Foreskin keratinocyte (primary cell): ENCODE measurements around a stretch of chr13.

GRCh38 chr13:28657888-28658505 lies 933 bp upstream of the POMP start:
- RAMPAGE, total RNA = no peak

DNA sequence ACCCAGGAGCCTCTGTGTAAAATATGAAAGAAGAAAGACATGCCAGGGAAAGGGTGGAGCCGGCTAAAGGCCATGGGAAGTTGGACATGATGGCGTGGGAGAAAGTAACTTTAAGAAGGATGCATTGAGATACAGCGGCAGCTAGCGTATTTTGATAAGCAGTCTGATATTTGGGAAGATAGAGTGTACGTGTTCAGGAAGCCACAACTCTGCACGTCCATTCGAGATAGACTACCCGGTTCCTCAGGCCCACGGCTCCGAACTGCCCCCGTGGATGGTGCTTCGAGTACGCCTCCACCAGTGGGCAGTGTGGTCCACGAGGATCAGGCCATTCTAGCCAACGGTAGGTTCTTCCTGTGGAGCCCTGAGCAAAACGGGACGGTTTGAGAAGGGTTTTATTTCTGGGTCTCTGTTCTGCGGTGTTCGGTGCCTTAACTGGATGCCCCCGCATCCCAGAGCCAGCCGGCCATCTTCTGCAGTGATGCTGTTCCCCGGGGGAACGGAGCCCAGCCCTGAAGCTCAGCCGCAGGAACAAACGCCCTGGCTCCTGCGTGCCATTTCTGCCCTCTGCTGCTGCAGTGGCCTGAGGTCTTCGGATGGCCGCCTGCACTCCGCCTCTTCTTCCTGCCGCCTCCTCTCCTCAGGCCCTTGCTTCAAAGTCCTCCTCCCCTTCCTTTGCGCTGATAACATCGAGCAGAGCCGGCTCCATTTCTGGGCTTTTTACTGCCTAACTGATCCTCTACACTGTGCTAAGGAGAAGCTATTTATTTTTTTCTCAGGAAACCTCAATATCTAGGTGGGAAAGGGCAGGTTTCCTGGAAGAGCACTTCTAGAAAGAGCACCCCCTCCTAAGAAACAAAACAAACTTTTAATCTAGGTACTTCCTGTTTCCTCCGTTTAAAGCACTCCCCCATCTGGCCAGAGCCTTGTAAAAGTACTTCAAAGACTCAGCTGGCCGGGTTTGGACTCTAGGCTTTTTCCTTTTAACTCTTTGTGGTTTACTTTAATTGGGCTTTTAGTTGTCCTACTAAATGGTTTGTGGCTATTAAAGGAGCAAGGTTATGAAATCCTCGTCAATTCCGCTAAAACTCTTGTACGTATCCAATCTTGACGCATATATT lies 36.1 kb upstream of the SLC46A3 start:
- RAMPAGE, total RNA = no peak

- RAMPAGE, total RNA = no peak
Measured at GRCh38 chr13:29509633-29510670, 85.5 kb downstream of the SLC7A1 start.

DNA sequence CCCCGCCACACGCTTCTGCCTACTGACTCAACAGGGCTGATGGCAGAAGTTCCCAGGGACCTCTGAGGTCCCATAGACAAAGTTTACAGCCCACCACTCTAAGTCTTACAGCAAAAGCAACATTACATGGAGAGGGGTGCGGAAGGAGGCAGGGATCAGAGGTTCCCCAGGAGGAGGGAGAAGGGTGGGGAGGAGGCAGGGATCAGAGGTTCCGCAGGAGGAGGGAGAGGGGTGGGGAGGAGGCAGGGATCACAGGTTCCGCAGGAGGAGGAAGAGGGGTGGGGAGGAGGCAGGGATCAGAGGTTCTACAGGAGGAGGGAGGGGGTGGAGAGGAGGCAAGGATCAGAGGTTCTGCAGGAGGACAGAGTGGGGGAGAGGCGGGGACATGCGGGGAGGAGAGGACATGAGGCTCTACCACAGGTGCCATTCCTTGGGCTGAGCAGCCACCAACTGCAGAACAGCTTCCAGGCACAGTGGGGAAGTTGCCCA lies 52.0 kb downstream of the SLC7A1 start:
- RAMPAGE, total RNA = no peak

- RAMPAGE, total RNA = no peak
Measured at GRCh38 chr13:29846744-29847214, 3.6 kb downstream of the UBL3 start.

DNA sequence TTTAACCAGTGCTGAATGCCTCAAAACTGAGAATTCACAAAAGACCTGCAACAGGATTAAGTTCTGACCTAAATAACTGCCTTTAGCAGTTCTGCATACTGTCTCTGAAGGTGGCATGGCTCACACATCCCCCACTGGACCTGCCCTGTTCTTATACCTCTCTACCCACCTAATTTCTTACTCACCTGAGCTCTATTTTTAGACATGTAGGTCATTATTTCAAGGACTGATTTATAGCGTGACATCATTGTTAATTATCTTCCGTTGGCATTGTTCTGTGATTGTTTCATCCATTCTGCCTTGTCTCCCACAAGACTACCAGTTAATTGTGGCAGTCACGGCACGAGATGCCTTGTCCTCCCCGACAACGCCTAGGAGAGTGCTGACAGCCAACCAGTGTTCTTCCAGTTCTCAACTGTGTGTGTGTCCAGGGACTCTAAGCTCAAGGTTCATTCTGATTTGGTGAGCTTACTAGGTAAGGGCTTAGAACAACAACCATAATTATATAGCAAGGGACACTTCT lies 27.2 kb upstream of the UBL3 start:
- RAMPAGE, total RNA = no peak

GRCh38 chr13:30107236-30107845 lies 200.0 kb downstream of the KATNAL1 start:
- RAMPAGE, total RNA = no peak

GRCh38 chr13:30362585-30363216 lies 55.4 kb upstream of the KATNAL1 start:
- RAMPAGE, total RNA = no peak

DNA sequence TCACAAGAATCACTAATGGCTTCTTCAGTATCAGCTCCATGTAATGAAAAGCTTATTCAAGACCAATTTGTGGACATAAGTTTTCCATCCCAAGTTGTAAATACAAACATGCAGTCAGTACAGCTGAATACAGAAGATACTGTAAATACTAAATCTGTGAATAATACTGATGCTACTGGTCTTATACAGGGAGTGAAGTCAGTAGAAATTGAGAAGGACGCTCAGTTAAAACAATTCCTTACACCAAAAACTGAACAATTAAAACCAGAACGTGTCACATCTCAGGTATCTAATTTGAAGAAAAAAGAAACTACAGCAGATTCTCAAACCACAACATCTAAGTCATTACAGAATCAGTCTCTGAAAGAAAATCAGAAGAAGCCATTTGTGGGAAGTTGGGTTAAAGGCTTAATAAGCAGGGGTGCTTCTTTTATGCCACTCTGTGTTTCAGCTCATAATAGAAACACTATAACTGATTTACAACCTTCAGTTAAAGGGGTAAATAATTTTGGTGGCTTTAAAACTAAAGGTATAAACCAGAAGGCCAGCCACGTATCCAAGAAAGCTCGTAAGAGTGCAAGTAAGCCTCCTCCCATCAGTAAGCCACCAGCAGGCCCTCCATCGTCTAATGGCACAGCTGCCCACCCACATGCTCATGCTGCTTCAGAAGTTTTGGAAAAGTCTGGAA lies 40.4 kb downstream of the USPL1 start:
- RAMPAGE, total RNA = no peak

GRCh38 chr13:30697572-30698014 lies 37.8 kb upstream of the ALOX5AP start:
- RAMPAGE, total RNA = no peak

GRCh38 chr13:30736725-30737841 lies 1.7 kb downstream of the ALOX5AP start:
- RAMPAGE, total RNA = no peak

GRCh38 chr13:30796667-30797358 lies 61.5 kb downstream of the ALOX5AP start:
- RAMPAGE, total RNA = no peak

DNA sequence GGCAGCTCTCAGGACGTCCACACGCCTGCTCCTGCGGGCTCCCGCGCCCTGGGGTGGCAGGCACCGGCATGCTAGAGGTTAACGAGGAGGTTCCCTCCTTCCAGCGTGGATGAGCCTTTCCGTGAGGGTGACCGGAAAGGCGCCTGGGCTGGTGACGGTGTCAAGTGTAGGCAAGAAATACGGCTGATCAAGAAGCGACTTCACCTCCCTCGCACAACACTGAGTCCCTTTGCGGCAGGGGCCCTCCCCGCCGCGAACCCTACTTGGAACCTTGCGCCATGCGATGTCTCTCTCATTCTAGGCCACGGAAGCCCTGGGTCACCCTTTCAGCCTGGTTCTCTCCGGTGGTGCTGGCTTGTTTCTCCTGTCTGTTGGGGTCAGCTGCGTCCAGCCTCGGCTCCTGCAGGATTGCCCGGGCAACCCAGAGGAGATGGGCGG lies 67.8 kb downstream of the ALOX5AP start:
- RAMPAGE, total RNA = no peak

DNA sequence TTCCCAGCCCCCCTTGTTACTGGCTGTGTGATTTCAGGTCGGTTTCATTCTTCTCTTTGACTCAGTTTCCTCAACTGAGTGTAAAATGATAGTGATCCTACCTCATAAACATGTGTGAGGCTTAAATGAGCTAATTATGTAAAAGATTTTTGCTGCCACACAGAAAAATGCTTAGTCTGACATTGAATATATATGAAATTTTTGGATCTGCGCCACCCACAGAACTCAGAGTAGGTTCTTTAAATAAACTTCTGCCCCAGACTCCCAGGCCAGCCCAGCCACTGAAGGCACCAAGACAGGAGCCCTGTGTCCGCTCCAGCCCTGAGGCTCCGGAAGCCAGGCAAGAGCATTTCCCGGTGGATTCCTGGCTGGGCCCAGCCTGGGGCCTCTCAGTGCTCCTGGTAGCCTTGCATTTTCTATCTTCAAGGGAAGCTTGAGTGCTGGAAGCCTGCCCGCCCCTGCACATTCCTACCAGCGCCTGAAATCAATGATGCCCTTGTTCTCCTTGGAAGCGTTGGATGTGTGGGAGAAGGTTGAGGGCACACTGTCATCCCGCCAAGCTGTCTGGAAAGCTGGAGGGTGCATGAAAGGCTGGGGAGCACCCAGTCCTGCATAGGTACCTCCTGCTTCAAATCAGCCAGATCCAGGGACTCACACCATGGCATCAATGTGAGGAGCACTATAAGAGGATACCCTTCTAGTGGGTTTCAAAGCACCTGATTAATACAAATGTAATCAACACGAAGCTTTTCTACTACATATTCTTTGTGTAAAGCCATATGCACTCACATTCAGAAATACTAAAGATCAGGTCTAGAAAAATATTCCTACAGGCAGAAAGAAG lies 70.3 kb downstream of the ALOX5AP start:
- RAMPAGE, total RNA = no peak

DNA sequence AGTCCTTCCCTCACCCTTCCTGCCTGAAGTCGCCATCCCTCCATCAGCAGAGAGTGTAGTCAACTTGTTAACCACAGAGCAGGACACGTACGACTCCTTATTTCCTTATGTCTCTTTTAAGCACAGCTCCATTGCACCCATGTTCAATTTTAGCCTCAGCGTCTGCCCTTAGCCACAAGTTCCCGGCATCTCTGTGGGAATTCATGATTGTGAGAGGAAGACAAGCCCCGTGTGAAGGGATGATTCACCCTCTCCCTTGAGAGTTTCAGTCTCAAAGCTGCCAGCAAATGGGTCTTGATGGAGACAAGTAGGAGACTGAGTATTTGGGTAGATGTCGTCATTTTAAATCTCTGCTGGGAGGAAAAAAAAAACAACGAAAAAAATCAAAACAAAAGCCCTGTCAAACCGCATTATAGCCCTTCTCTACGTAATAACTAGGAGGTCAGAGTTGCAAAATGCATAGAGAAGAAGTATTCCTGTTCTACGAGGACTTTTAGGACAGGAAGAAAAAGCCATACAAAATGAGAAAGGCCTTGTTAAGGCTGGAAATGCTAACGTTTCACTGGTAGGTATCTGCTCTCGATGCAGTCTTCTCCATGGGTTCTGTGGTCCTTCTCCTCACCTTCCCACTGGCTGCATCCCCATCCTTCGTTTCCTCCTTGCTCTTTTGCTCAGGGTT lies 58.1 kb upstream of the MEDAG start:
- RAMPAGE, total RNA = no peak

- RAMPAGE, total RNA = no peak
Measured at GRCh38 chr13:30979357-30979600, 46.8 kb downstream of the TEX26 start.

DNA sequence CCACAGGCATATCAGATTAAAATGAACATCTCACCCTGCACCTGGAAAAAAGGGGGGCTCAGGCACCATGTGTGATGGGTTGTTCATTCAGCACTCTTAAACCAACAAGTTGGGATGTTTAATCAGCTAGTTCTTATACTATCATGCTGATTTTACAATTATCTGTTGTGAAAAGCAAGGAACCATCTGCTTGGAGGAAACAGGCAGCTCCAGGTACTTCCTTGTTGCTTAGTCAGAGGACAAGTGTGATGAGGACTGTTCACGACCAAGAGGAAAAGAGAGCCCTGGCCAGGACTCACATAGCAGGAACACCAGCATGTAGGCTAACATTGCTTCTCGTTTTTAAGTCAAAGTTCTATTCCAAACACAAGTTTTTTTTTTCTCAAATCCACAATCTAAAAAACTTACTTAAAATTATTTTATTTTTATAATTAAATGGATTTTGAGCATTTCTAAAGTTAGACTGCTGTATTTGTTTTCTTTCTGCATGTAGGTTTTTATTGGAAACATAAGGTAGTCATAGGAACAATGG lies 81.1 kb upstream of the FRY start:
- RAMPAGE, total RNA = no peak

- RAMPAGE, total RNA = no peak
Measured at GRCh38 chr13:32285119-32285798, 29.9 kb downstream of the ZAR1L start.

DNA sequence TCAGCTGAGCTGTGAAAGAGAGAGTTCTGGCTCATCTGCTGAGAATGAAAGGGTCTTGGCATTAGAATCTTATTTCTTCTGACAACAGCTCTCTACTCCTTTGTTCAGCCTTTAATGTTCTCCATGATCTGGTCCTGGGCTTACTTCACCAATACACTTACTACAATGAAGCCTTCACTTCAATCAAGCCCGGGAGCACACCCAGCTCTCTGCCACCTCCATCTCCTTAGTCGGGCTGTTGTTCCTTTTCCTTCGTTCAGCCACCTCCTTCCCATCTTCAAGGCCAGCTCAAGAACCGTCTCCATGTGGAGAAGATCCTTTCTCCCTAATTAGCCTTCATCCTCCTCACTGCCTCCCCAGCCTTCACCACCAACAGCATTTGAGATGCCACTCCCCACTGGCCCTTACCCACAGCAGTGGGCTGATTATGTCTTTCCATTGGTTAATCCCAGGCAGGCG lies 3.9 kb downstream of the N4BP2L1 start:
- RAMPAGE, total RNA = no peak

- RAMPAGE, total RNA = no peak
Measured at GRCh38 chr13:32769994-32770656, 183.9 kb downstream of the PDS5B start.